Fibroblast of the aortic adventitia (primary cell): Measurements from ENCODE around the gene BCAS1.

DNA sequence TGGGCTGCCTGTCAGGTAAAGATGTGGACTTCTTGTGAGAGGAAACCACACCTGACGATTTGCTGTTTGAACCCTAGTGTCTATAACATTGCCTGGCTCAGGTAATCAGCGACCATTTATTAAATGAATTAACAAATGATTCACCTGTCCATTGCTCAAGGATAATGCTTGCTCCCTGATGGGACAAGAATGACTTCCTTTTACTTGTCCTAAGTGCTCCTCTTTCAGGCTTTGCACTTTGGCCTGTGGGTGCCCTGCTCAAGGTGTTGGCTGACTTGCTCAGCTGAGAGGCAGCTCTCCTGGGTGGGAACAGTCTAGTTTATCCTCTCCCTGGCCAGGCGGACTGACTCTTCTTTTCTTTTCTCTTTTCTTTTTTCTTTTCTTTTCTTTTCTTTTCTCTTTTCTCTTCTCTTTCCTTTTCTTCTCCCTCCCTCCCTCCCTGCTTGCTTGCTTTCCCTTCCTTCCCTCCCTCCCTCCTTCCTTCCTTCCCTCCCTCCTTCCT lies 233.1 kb downstream of the BCAS1 start:
- CAGE, long polyA plus RNA: no peak

DNA sequence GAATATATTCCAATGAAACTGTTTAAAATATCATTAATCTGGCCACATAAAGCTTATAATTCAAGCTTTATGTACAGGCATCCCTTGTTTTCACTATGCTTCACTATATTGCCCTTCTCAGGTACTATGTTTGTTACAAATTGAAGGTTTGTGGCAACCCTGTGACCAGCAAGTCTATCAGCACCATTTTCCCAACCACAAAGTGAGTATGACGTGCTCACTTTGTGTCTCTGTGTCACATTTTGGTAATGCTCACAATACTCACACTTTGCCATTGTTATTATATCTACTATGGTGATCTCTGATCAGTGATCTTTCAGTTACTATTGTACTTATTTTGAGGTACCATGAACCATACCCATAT lies 228.1 kb downstream of the BCAS1 start:
- CAGE, long polyA plus RNA: no peak

DNA sequence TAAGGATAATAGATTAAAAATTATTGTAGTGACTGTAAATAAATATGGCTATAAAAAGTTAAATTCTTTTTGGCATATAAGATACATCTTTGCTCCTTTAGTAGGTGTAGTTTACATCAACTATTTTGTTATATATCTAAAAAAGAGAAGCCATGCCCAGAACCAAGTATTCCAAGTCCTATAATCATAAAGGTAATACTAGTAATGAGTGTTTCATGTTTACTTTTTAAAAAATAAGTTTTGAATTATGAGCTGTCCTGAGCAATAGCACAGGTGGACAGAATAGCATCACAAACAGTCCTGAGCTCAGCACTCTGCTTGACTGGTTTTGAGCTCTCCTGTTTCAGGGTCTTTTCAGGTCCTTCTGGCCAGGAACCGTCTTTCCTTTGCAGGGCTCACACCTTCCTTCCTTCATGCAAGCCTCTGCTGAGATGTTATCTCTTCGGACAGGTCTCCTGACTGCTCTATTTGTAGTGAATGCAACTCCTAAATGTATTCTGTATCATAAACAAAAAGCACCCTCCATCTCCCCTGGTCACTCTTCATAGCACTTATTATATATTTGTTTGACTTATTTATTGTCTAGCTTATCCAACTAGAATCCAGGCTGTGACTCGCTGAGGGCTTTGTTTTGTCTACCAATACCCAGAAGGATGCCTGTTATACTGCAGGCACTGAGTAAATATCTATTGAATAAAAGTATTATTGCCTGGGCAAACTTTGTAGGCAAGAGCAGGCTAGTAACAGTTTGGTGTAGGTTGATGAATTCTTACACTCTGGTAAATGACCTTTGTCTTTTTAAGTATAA lies 200.0 kb downstream of the BCAS1 start:
- CAGE, long polyA plus RNA: no peak

DNA sequence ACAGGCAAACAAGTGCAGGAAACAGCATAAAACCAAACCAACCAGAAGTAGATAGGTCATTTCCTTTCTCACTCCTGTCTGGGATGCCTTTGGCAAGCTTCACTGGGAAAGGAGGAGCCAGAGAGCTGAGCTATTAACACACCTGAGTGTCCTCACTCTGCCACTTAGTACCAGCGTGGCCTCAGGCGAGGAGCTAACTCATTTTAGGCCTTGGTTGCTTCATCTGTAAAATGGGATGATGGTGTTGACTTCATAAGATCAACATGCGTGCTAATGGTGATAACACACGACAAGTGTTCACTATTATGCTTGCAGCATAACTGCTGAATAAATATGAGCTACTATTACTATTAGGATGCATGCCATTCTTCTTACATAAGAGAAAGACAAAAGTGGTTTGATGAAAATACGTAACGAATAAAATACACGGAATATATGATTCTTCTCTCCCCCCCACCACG lies 185.4 kb downstream of the BCAS1 start:
- CAGE, long polyA plus RNA: no peak

GRCh38 chr20:53901029-53901597 lies 169.3 kb downstream of the BCAS1 start:
- CAGE, long polyA plus RNA: no peak

- CAGE, long polyA plus RNA: no peak
Observed at GRCh38 chr20:53905115-53905952, 165.1 kb downstream of the BCAS1 start.

GRCh38 chr20:53910305-53910730 lies 160.1 kb downstream of the BCAS1 start:
- CAGE, long polyA plus RNA: no peak

DNA sequence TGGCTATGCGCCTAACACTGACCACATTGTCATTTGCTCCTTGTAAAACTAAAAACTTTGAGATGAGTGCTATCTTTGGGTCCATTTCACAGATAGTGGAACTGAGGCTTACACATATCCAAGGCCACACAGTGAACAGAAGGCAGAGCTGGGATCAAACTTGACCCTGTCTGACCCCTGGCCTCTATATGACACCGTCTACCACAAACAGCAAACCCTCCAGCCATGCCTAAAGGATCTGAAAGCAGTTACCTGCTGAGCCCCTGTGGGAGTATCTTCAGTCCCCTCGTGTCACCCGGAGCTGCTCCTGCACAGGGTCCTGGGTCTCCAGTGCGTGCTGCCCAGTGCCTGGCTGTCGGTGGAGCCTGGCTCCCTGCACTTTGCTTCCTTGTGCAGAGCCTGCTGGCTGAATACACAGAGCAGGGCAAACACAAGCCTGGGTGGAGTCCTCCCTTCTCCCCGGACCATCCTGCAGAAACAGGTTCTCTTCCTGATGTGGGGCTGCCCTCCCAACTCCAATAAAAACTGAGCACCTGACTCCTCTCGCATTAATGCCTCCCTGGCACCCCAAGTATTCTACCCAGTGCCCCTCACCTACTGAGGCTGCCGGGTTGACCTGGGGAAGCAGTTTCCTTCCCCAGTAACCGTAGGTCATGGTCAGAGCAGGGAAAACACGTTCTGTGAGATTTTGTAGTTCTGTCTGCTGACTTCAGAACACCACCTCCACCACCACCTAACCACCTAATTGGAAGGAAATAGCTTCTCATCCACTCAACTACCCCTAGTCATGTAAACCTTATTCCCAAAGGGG lies at the start of gene BCAS1:
BCAS1 (minus strand) TSS at position 414 of the 811 bp plus-strand sequence.
- CAGE, long polyA plus RNA: no peak

GRCh38 chr20:54268444-54268643 lies 60.5 kb downstream of the PFDN4 start:
- CAGE, long polyA plus RNA: no peak

GRCh38 chr20:54382370-54382672 lies 93.1 kb upstream of the DOK5 start:
- CAGE, long polyA plus RNA: no peak

DNA sequence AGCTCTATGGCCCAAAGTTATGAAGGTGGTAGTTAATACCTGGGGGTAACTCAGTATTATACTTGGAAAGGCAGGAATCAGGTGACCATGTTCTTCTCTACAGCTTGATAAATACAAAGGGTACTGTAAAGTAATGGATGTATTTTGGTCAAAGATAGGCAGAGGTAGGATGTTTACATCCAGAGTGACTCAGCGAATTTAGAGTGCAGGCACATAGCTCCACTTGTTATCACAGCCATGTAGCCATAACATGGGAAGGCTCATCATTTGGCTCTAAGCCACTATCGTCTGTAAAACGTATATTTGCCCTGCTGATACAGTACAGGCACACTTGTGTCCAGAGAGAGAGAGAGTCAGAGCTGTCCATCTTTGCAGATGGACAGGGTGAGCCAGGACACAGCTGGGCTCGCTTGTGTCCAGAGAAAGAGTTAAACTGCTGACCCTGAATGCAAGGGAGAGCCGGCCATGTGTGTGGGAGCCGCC lies 618.9 kb downstream of the DOK5 start:
- CAGE, long polyA plus RNA: no peak

DNA sequence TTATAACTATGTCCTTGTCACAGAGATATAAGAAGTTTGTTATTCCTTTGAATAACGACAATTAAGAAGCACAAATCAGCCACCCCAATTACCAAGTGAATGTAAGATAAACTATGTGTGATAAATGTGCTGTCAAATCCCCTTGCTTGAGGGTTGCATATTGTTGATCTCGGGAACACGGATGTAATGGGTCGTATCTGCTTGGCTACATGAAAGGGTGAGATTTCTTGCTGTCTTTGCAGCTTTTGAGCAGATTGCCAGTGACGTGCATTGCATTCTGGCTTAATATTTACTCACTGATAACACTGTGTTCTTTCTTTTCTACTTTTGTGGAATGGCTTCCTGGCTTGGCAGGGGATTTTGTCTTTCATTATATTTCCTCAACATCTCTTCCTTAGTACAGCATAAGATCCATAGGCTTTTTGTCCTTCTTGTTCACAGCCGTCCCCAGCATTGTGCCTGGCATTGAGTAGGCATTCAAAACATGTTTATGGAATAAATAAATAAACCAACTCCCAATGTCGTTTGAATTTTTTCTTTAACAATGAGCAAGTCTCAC lies 10.4 kb upstream of the FAM210B start:
- CAGE, long polyA plus RNA: no peak

GRCh38 chr20:56423858-56424328 lies 11.8 kb downstream of the CASS4 start:
- CAGE, long polyA plus RNA: no peak

DNA sequence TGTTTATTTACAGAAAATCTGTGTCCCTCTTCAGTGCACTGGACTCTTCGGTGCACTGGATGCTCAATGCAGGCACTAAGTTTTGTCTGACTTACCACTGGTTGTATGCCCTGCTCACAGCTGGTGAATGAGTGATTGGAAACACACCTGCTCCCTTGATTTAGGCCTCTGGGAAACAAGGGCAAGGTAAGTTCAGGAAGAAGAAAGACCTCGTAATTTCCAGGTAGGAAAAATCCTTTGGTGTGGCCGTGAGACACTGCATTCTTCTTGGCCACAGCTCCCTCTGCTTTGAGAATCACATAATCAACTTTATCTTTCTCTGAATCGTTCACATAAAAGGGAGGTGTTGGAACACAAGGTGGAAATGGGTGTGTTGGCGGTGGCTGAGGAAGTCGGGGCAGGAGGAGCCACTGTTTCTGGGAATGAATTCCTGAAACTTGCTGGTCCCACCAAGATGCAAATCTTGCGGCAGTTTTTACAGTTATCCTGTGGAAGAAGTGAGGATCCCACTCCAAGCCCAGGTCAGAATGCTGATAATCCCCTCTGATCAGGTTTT lies 25.9 kb downstream of the FAM209B start:
- CAGE, long polyA plus RNA: no peak

GRCh38 chr20:56706752-56707564 lies 77.9 kb downstream of the TFAP2C start:
- CAGE, long polyA plus RNA: no peak

- CAGE, long polyA plus RNA: no peak
Observed at GRCh38 chr20:56765685-56765955, 136.5 kb downstream of the TFAP2C start.

- CAGE, long polyA plus RNA: no peak
Observed at GRCh38 chr20:56796873-56797585, 167.9 kb downstream of the TFAP2C start.

GRCh38 chr20:57106299-57106731 lies 160.1 kb downstream of the BMP7 start:
- CAGE, long polyA plus RNA: no peak

DNA sequence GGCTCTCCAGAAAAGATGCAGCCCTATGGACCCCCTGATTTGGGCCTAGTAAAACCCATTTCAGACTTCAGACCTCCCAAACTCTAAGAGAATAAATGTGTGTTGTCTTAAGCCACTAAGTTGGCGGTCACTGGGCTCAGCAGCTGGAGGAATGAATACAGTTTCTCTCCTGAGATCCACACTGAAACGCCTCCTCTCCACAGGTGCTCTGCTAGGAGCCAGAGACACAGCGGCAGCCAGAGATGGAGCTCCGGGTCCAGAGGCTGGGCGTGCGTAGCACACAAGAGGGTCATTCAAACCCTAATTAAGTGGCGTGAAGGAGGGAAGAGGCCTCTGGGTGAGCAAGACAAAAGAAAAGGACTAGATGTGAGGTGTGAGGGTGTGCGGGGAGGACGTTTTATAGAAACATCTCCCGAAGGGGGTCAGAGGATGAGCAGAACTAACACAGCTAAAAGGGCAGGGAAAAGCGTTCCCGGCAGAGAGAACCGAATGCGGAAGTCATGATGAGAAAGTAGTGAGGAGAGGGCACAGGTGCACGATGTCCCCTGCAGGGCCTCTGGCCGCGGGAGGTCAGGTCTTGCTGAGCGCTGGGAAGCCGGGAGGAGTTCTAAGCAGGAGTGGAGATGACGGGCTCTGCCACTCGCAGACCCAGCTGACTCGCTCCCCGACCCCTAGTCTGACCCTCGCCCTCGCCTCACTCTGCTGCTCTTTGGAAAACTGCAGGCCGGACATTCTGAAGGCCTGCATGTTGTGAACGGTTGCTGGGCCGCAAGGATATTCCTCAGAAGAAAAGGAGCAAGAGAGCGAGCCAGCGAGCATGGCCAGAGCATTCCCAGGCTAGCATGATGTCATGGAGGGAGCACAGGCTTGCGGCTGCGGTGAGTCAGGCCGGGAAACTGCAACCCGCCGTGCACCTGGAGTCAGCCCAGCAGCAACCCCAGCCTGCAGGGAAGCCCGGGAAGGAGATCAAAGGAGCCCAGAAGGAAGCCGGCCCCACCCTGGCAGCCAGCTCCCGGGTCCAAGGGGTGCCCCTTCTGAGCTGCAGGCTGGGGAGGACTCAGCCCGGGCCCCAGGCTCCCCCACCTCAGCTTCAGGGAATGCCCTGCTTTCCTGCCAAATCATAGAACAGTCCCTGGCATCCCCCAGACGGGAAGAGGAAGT lies 54.3 kb downstream of the BMP7 start:
- CAGE, long polyA plus RNA: no peak

DNA sequence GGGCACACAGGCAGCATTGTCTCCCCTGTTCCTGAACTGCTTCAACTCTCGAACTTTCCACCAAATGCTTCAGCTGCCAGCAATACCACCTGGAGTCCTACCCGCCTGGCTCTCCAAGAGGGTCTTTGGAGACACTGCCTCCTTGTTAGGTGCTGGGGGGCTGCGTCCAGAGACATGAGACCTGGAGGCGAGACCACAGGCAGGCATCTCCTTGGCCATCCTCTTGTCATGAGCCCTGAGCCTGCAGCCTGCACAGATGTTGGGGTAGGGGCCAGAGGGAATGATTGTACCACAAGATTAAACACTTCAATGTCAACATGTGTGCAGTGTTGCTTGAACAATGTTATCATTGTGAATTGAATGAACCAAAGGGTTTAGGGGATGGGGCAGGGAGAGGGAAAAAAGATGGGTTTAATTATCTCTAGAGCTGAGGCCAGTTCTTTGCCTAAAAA lies 24.9 kb downstream of the BMP7 start:
- CAGE, long polyA plus RNA: no peak